HepG2 (cell line): ENCODE measurements around a stretch of chr2.

DNA sequence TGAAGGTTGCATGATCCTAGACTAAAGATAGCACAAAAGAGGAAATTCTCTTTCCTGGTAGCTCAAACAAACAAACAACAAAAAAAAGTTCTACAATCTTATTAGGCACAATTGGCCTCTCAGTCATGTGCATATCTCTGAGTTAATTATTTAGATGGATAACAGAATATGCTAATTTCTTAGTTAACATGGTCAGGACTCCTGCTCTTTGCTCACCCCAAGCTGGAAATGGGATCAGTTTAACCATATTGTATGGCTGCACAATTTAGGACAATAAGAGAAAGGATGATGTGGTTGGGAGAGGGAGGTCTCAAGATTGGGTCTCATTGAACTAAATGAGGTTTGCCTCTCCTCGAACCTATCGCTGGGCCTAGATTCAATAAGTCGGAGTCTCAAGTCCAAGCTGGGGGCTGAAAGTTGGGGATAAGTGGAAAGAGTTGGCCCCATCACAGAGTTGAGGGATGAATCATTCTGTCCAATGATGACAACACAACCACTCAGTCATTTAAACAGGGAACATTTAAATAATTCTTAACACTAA lies 350.3 kb downstream of the CTNNA2 start:
- RRBS, 2 experiments = no CpG with 5 or more reads among the region's 3 CpGs
CAGE:
- cytosol, long polyA minus RNA = no peak
- cytosol, long polyA plus RNA = no peak
- long polyA plus RNA = no peak
- nucleus, long polyA minus RNA = no peak
- nucleus, long polyA plus RNA = no peak

- RRBS, 2 experiments = no CpG with 5 or more reads among the region's 3 CpGs
CAGE:
- cytosol, long polyA minus RNA = no peak
- cytosol, long polyA plus RNA = no peak
- long polyA plus RNA = no peak
- nucleus, long polyA minus RNA = no peak
- nucleus, long polyA plus RNA = no peak
Observed at GRCh38 chr2:80305773-80306302, 1.3 kb upstream of the LRRTM1 start.

GRCh38 chr2:80489671-80490155 lies 185.2 kb upstream of the LRRTM1 start:
- RRBS, 2 experiments = no CpG with 5 or more reads among the region's 3 CpGs
CAGE:
- cytosol, long polyA minus RNA = no peak
- cytosol, long polyA plus RNA = no peak
- long polyA plus RNA = no peak
- nucleus, long polyA minus RNA = no peak
- nucleus, long polyA plus RNA = no peak

GRCh38 chr2:82140008-82140389 lies 1835.4 kb upstream of the LRRTM1 start:
- RRBS, 2 experiments = no CpG with 5 or more reads among the region's 3 CpGs
CAGE:
- cytosol, long polyA minus RNA = no peak
- cytosol, long polyA plus RNA = no peak
- long polyA plus RNA = no peak
- nucleus, long polyA minus RNA = no peak
- nucleus, long polyA plus RNA = no peak

GRCh38 chr2:82797156-82797823 lies 1661.8 kb downstream of the SUCLG1 start:
- RRBS, 2 experiments = no CpG with 5 or more reads among the region's 4 CpGs
CAGE:
- cytosol, long polyA minus RNA = no peak
- cytosol, long polyA plus RNA = no peak
- long polyA plus RNA = no peak
- nucleus, long polyA minus RNA = no peak
- nucleus, long polyA plus RNA = no peak

DNA sequence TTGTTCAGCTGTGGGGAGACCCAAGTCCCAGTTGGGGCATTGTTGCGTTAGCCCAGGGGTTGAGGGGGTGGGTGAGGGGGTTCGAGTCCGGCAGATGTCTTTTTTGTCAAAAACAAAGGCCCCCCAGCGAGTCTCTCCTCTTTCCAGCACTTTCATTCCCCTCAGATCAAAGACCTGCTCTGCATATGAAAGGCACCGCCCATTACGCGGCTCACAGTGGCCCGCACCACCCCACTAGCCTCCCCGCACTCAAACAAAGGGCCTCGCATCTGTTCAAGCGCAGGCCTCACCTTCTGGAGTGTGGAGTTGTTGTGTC lies 25.2 kb downstream of the TRABD2A start:
- RRBS, 2 experiments = no CpG with 5 or more reads among the region's 11 CpGs
CAGE:
- cytosol, long polyA minus RNA = no peak
- cytosol, long polyA plus RNA = no peak
- long polyA plus RNA = no peak
- nucleus, long polyA minus RNA = no peak
- nucleus, long polyA plus RNA = no peak

DNA sequence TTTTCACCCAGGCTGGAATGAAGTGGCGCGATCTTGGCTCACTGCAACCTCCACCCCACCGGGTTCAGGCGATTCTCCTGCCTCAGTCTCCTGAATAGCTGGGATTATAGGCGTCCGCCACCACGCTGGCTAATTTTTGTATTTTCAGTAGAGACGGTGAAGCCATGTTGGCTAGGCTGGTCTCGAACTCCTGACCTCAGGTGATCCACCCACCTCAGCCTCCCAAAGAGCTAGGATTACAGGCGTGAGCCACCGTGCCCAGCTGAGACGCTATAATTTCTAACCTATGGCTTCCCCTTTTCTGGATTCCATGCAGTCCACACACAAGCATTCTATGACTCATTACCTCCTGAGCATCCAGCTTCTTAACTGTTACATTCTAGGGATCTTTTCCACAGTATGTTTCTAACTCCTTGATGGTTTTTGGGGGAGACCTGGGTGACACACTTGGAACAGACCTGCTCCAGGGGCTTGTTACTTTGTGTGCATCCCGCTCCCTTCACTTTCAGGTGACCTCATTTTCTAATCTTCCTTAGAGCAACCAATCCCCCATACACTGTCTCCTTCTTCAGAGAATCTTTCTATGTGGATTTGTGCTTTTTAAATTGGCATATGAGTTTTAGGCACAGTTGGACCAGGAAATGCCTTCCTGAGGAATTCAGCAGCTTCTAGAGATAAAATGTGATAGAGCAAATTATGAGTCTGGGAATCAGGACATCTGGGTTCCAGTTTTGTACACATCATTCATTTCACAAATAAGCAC lies 11.8 kb upstream of the KCMF1 start:
- RRBS, 2 experiments = no CpG with 5 or more reads among the region's 13 CpGs
CAGE:
- cytosol, long polyA minus RNA = no peak
- cytosol, long polyA plus RNA = no peak
- long polyA plus RNA = no peak
- nucleus, long polyA minus RNA = no peak
- nucleus, long polyA plus RNA = no peak

DNA sequence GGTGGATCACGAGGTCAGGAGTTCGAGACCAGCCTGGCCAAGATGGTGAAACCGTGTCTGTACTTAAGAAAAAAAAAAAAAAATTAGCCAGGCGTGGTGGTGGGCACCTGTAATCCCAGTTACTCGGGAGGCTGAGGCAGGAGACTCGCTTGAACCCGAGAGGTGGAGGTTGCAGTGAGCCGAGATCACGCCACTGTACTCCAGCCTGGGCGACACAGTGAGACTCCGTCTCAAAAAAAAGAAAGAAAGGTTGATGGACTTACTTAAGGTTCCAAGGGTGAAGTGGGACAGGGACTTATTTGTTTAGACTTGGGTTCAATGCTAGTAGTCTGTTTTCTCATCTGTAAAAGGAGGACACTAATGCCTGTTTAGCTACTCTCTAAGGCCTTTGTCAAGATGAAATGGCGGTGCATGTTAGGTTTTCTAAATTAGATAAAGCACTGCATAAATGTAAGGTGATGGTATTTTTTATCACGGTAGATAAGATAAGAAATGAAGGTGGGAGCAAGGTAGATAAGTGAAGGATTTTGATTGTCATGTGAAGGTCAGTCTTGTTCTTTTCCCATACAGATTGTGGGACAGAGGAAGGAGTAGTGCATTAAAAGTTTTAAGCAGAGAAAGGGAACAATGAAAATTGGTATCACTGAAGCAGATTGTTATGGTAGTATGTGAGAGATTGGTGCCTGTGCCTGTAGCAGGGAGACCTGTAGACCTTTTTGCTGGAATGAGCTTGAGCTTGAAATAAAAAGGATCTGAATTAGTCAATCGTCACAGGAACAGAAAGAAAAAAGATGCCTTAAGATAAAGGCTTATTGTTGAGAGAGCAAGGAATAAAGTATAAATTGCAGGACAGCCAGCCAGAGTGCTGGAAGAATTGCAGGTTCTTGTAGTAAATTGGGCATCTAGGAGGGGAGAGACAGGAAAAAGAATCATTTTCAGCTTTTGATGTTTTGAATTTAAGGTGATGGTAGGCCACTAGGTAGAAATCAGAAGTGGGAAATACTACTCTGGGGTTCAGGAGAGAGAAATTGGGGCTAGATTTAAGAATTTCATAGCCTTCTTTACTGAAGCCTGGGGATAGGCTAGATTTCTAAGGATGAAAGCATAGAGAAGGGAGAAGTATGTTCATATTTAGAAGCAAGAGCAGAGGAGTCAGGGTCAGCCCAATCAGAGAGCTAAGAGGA lies 16.1 kb downstream of the KCMF1 start:
- RRBS, 2 experiments = no CpG with 5 or more reads among the region's 14 CpGs
CAGE:
- cytosol, long polyA minus RNA = no peak
- cytosol, long polyA plus RNA = no peak
- long polyA plus RNA = no peak
- nucleus, long polyA minus RNA = no peak
- nucleus, long polyA plus RNA = start-site peak on the plus strand centred at position 486 of the sequence, 423 bp wide, 30 and 25 reads in 2 replicates

DNA sequence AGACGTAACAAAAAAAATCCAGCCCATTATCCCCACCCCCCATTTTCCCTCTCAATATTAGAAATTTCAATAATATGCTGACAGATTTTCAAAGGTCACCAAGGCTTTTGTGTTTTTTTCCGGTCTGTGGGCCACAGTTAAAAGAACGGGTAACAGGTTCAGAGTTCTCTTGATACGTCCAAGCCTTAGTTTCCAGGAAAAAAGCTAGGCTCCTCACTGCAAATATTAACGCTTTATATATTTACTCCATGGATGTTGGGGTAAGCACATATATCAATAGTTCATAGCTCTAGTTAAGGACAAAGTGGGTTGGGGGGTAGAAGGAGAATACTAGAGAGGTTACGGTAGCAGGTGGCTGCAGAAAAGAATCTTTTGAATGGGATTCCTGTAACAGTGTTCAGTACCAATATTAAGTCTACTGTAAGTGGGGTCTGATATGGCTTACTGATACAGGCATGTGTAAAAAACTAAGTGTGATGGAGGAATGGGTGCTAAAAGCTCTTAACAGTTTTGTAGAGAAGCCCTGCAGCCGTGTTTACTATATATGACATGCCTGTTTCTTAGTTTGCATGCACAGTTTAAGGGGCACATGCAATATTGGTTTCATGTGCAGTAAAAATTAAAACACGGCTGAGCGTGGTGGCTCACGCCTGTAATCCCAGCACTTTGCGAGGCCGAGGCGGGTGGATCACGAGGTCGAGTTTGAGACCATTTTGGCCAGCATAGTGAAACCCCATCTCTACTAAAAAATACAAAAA lies 76.7 kb upstream of the TCF7L1 start:
- RRBS, 2 experiments = no CpG with 5 or more reads among the region's 15 CpGs
CAGE:
- cytosol, long polyA minus RNA = no peak
- cytosol, long polyA plus RNA = no peak
- long polyA plus RNA = no peak
- nucleus, long polyA minus RNA = no peak
- nucleus, long polyA plus RNA = no peak

DNA sequence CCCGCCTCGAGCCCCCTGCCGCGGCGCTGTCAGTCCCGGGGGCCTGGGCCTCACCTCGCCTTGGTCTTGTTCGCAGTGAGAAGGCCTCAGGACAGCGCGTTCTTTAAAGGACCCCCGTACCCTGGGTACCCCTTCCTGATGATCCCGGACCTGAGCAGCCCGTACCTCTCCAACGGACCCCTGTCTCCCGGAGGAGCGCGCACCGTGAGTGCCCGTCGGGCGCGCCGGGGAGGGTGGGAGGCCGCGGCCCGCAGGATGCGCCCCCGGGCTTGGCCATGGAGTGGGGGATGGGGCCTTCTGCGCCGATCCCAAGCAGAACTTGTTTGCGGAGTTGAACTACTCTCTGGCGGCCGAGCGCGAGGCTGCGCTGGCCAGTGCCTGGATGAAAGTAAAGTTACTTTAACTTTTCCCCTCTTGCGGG lies 1.1 kb downstream of the TCF7L1 start:
- RRBS, 2 experiments = 21% methylated on average over 18 to 20 of the region's 37 CpGs
CAGE:
- cytosol, long polyA minus RNA = no peak
- cytosol, long polyA plus RNA = no peak
- long polyA plus RNA = no peak
- nucleus, long polyA minus RNA = no peak
- nucleus, long polyA plus RNA = no peak

GRCh38 chr2:85315838-85316348 lies 11.9 kb downstream of the TGOLN2 start:
- RRBS, 2 experiments = no CpG with 5 or more reads among the region's 6 CpGs
CAGE:
- cytosol, long polyA minus RNA = no peak
- cytosol, long polyA plus RNA = no peak
- long polyA plus RNA = no peak
- nucleus, long polyA minus RNA = no peak
- nucleus, long polyA plus RNA = no peak

DNA sequence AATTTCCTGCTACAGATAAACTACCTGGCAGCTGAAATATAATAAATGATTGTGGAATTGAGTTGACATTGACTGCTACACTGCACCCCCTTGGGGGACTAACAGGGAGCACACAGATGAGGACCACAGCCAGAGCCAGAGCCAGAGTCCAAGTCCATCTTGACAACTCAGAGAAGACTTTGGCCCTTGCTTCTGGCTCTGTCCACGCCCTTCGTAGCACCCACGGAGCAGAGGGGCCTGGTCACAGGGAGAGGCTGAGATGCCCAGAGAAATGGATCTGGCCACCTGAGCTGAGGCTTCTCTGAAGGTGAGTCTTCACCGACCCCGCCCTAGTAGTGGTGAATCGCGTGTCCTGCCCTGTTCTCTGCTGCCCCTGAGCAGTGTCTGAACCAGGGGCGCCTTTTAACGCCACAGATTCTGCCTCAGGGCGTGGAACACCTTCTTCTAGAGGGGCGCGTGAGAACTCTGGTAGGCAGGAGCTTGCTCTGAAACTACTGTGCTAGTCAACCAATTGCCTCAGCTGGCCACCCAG lies 35.7 kb upstream of the MAT2A start:
- RRBS, 2 experiments = no CpG with 5 or more reads among the region's 12 CpGs
CAGE:
- cytosol, long polyA minus RNA = no peak
- cytosol, long polyA plus RNA = no peak
- long polyA plus RNA = no peak
- nucleus, long polyA minus RNA = no peak
- nucleus, long polyA plus RNA = no peak

DNA sequence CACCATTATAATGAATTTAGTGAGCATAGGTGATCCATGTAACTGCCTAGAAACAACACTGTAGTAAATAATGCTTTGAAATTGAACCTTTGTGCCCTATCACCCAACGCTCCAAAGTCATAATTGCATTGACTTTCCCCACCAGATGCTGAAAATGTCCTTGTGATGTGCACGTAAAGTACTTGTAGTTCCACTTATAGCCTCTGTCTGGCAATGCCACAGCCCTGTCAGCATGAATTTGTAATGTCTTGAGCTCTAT lies 4.9 kb downstream of the MAT2A start:
- RRBS, 2 experiments = no CpG with 5 or more reads among the region's 2 CpGs
CAGE:
- cytosol, long polyA minus RNA = no peak
- cytosol, long polyA plus RNA = no peak
- long polyA plus RNA = no peak
- nucleus, long polyA minus RNA = no peak
- nucleus, long polyA plus RNA = no peak

GRCh38 chr2:85590378-85590978 lies 5.1 kb upstream of the RNF181 start:
- RRBS, 2 experiments = no CpG with 5 or more reads among the region's 2 CpGs
CAGE:
- cytosol, long polyA minus RNA = no peak
- cytosol, long polyA plus RNA = no peak
- long polyA plus RNA = no peak
- nucleus, long polyA minus RNA = no peak
- nucleus, long polyA plus RNA = no peak

GRCh38 chr2:85666093-85667023 lies 1.6 kb downstream of the SFTPB start:
- RRBS, 2 experiments = no CpG with 5 or more reads among the region's 14 CpGs
CAGE:
- cytosol, long polyA minus RNA = no peak
- cytosol, long polyA plus RNA = no peak
- long polyA plus RNA = no peak
- nucleus, long polyA minus RNA = no peak
- nucleus, long polyA plus RNA = no peak

- RRBS, 2 experiments = no CpG with 5 or more reads among the region's 15 CpGs
CAGE:
- cytosol, long polyA minus RNA = no peak
- cytosol, long polyA plus RNA = no peak
- long polyA plus RNA = no peak
- nucleus, long polyA minus RNA = no peak
- nucleus, long polyA plus RNA = no peak
Observed at GRCh38 chr2:85889894-85890463, 1.2 kb upstream of the ST3GAL5 start.

DNA sequence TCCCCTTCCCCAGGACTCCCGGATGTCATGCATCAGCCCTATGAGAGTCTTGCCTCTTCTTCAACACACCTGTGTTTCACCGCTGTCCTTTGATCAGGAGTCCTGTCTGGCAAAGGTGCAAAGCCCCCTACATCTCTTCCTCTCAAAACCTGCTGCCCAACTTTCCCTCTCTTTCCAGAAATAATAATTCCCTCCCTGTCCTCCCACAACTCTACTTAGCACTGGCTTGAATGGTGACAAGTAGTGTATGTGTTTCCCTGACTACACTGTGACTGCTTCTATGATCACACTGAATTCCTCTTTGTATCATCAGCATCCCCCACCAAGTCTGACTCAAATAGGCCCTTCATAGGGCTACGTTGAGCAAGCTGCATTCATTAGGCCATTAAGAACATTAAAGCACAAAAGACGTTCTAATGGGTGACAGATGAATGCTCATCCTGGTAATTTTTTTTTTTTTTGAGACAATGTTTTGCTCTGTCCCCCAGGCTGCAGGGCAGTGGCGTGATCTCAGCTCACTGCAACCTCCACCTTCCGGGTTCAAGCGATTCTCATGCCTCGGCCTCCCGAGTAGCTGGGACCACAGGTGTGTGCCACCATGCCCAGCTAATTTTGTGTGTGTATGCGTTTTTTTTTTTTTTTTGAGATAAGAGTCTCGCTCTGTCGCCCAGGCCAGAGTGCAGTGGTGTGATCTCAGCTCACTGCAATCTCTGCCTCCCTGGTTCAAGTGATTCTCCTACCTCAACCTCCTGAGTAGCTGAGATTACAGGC lies 13.8 kb upstream of the ST3GAL5 start:
- RRBS, 2 experiments = no CpG with 5 or more reads among the region's 12 CpGs
CAGE:
- cytosol, long polyA minus RNA = no peak
- cytosol, long polyA plus RNA = no peak
- long polyA plus RNA = no peak
- nucleus, long polyA minus RNA = no peak
- nucleus, long polyA plus RNA = no peak

DNA sequence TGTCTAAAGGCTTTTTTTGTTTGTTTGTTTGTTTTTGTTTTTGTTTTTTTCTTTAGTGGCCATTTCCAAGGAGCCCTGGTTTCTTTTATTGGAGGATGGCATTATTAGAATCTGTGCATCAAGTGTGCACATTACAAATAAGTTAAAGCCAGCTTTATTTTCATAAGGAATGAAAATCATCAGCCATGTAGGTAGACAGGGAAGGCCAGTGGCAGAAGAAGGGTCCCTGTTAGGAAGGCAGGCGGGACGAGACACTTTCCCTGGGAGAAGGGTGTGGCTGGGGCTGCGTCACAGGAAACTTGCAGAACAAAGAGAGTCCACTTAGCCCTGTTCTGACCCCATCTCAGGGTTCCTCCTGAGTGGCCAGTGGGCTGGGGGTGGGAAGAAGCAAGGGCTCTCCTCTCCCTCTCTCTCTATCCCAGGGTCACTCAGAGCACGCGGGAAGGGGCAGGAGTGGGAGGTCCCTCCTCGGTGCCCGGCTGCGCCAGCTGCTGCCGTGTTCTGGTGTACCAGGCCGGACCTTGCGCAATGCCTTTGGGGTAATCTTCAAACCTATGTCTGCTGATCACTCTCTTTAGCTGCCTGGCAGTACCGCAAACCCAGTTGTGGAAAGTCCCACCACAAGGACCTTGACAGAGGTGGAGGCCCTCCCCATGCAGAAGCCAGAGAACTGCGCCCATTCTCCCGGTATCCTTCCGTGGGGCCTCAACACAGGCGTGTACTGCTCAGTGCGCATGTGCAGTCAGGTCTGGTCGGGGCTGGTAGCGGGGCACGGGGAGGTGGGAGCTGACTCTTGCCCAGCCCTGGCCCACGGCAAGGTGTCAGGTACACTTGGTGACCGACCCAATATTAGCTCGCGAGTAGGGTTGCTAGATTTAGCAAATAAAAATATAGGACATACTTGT lies 47.7 kb upstream of the ST3GAL5 start:
- RRBS, 2 experiments = 18 to 36% methylated on average over 2 to 3 of the region's 24 CpGs
CAGE:
- cytosol, long polyA minus RNA = no peak
- cytosol, long polyA plus RNA = no peak
- long polyA plus RNA = no peak
- nucleus, long polyA minus RNA = no peak
- nucleus, long polyA plus RNA = no peak

DNA sequence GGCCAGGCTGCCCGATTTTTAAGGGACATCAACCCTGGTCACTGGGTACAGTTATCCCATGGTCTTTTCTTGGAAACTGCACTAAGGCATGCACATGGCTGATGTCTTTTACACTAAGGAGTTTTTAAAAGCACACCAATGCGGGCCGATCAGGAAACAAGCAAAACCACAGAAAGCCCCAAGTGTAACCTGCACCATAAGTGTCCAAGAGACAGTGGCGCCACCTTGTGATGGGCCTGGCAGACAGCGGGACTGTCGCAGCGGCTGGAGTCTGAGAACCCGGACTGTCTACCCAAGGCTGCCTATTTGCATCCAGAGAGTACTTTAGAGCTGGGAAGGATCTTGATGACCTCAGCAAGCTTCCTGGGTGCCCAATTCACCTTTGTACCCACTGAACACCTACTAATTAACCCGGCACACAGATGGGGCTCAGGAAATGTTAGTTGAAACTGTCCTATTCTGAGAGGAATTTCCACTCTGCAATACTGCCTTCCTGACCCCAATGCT lies 25.8 kb downstream of the POLR1A start:
- RRBS, 2 experiments = no CpG with 5 or more reads among the region's 9 CpGs
CAGE:
- cytosol, long polyA minus RNA = no peak
- cytosol, long polyA plus RNA = no peak
- long polyA plus RNA = no peak
- nucleus, long polyA minus RNA = no peak
- nucleus, long polyA plus RNA = no peak

DNA sequence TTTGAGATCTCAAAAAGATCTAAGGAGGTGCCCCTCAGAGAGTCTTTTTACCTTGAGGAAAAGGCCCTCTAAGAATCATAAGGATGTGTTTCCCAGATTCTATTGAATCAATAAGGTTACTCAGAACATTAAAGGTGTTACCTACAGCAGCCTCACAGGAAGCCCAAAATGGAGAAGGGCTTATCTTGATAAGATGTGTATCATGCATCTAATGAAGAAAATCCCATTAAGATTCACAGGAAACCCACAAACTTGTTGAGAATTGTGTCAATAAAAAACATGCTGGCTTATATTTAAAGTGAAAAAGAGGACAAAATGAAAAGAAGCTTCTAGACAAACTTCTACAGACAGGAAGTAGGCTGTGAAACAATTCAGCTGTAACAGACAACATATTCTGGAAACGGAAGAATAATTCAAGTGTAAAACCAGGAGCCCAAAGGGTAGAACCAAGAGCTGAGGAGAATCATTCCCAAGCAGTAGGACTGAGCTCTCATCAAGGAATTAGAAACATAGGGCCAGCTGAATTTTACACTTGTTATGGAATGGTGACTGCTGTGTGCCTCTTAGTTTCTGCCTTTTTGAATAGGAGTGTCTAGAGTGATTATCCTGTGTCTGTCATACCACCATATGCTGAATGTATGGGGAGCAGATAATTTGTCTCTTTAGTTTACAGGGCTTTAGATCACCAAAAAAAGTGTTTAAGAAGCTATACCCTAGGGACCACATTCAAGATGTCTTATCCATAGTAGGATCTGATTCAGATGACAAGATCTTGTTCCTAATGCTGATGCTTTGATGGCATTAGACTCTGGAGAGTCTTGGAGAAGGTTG lies 9.6 kb downstream of the IMMT start:
- RRBS, 2 experiments = no CpG with 5 or more reads among the region's 1 CpG
CAGE:
- cytosol, long polyA minus RNA = no peak
- cytosol, long polyA plus RNA = no peak
- long polyA plus RNA = no peak
- nucleus, long polyA minus RNA = start-site peak on the minus strand centred at position 343 of the sequence, 135 bp wide, 17 reads; start-site peak on the minus strand centred at position 777 of the sequence, 68 bp wide, 18 reads
- nucleus, long polyA plus RNA = no peak